Fibroblast of villous mesenchyme (primary cell): Measurements from ENCODE around the gene MDH1B.

DNA sequence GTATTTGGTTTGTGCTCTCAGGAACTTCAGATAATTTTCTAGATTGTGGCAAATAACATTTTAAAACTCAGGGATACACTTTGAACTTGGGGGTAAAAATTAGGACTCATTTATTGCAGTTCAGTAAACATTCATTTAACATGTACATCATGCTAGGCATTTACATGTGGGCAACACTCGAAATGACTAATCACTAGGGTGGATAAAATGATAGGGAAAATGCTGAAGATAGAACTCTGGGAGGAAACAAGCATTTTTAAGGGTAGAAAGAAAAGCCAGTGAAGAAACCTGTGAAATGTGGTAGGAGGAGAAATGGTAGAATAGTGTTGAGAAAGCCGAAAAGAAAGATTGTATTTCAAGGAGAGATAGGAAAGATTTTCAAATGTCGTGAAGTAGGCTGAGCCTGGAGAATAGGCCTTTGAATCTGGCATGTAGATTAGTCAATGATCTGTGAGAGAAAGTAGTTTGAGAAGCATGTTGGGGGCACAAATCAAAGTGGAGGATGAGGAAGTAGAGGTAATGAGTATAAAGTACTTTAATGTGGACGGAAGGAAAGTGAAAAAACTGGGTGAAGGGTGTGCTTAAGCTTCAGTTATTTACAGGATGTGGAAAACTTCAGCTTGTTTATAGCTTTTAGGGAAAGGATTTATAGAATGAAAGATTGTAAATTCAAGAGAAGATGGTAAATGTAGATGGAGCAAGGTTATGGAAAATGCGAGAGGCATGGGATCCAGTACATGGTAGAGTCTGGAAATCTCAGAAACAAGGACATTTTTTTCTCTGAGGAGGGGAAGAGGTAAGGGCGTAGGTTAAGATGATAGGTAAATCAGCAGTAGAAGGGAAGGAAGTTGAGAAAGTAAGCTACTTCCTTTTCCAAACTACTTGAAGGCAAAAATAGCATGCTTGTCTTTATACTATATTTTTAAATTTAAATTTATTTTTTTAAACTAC lies 8.1 kb downstream of the FAM117B start:
- CAGE, long polyA plus RNA = no peak

DNA sequence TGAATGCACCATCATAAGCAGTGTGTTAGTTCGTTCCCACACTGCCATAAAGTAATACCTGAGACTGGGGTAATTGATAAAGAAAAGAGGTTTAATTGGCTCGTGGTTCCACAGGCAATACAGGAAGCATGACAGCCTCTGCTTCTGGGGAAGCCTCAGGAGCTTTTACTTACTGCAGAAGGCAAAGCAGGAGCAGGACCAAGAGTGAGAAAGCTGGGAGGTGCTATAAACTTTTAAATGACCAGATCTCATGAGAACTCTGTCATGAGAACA lies 55.8 kb downstream of the NBEAL1 start:
- CAGE, long polyA plus RNA = no peak

DNA sequence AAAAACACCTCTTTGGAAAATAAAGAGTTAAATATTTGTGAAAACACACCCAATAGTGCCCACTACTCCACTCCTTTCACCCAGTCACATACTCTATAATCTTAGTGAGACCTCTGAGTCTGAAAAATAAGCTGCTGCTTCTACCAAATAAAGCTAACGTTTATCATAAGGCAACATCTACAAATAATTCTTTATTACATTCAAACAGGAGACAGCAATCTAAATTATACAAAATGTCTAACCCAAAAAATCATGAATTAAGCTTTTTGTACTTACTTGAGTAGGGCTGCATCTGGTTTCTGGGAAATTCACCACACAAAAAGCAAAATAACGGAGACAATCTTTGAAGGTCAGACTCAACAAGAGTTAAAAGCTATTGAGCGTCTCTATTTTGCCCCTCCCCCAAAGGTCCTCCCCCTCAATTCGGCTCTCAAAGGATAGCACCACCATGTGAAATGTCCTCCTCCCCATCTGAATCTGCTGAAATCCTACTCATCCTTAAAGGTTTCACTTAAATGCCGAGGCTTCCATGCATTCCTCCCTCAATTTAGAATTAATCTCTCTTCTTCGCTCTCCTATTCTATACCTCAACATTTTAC lies 1.9 kb downstream of the RAPH1 start:
- CAGE, long polyA plus RNA = no peak

DNA sequence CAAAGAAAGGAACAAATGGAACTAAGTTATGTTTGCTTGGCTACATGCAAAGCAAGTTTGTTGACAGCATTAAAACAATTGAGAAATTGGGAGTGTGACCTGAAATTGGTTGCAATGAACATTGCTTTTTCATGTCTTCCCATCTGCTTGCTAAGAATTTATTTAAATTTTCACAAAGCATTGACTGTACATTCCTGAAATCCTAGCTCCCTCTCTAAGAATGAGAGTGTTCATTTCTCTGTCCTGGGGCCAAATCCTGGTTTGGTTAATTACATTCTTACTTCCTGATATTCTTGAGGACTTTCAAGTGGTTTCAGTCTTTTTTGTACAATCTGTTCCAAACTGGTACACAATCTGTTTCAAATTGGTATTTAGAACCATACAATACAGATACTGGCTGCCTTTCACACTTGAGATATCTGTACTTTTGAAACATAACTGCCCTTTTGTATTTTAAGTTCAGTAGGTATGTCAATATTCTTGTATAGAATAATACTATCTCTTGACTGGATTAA lies 1.1 kb upstream of the RAPH1 start:
- CAGE, long polyA plus RNA = no peak

GRCh38 chr2:203636911-203637284 lies 69.5 kb upstream of the CD28 start:
- CAGE, long polyA plus RNA = no peak

GRCh38 chr2:203688627-203689194 lies 17.7 kb upstream of the CD28 start:
- CAGE, long polyA plus RNA = no peak

- CAGE, long polyA plus RNA = no peak
These were observed 55.9 kb upstream of the CTLA4 start for GRCh38 chr2:203811296-203812384.

- CAGE, long polyA plus RNA = no peak
These were observed 31.7 kb upstream of the CTLA4 start for GRCh38 chr2:203835766-203836344.

DNA sequence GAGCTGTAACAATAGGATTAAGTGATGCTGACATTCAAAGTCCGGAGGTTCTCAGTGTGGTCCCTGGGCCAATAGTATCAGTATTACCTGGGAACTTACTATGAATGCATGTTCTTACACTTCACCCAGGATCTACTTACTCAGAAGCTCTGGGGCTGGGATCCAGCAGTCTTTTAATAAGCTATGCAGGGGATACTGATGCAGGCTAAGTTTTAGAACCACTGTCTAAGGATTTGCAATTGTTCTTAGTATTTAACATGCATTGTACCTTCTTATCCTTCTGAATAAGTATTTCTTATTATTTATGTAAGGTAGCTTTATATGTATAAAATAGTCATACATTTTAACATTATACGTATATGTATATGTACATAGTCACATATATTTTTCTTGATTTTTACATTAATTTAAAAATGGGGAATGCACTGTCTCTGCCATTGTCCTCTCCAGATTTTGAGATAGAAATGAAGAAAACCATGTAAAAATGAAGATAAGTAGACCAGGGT lies 196.7 kb downstream of the PARD3B start:
- CAGE, long polyA plus RNA = no peak

GRCh38 chr2:204967671-204967988 lies 422.4 kb downstream of the PARD3B start:
- CAGE, long polyA plus RNA = no peak

- CAGE, long polyA plus RNA = no peak
These were observed 238.0 kb upstream of the NRP2 start for GRCh38 chr2:205444098-205444831.

DNA sequence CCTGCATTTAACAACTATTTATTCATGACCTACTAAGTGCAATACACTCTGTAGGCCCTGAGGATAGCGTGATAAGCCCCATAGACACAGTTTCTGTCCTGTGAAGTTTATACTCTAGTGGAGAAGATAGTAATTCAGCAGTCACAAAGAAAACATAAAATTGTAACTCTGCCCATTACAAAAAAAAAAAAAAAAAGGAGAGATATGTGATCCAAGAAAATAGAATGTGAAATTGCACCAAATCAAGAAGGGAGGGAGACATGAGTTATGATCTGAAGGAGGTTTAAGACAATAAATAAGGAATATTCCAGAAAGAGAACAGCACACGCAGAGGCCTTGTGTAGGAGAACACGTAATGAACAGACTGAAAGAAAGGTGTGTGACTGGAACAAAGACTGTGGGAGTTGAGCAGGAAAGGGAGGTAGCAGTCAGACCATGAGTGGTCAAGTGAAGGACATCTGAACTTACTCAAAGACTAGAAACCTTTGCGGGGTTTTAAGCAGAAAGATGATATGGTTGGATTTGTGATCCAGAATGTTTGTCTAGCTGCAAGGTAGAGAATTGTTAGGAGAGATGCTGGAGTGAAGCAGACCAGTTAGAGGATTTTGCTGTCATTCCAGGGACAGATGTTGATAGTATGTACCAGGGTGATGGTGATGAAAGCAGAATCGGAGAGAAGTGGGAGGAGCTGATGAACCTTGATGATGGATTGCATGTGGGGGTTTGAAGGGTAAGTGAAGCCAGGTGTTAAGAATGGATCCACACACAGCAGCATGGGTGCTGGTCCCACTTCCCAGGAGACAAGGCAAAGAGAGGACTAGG lies 116.4 kb upstream of the NRP2 start:
- CAGE, long polyA plus RNA = no peak

- CAGE, long polyA plus RNA = no peak
These were observed 65.9 kb upstream of the NRP2 start for GRCh38 chr2:205616431-205616793.

- CAGE, long polyA plus RNA = no peak
These were observed 22.2 kb downstream of the NRP2 start for GRCh38 chr2:205704533-205704921.

DNA sequence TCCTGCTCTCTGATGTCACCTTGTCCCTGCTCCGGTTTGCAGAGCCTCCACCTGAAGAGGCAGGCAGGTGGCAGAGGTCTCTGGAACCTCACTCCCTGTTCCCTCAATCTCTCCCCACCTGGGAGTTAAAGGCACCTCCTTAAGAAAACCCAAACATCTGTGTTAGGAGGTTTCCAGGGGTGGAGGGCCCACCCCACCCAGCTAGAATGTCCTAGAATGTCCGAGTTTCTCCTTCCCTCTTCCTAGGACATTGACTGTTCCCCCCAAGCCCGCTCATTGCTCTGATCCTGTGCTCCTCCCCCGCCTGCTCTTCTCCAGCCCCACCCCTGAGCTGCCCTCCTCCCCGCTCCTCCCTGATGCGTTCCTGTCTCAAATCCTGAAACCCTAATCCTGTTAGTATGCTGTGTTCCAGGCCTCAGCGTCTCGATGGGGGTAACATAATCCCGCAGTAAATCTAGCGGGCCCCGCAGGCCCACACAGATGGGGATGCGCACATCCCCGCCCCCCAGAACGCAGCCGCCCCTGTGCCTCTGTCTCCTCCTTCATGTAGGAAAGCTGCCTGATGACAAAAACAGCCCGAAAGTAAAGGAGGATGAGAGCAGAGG lies 51.3 kb downstream of the NRP2 start:
- CAGE, long polyA plus RNA = no peak

GRCh38 chr2:205997155-205998386 lies 88.4 kb downstream of the INO80D start:
- CAGE, long polyA plus RNA = no peak

GRCh38 chr2:206086654-206086991 lies 649 bp upstream of the INO80D start:
- CAGE, long polyA plus RNA = no peak

- CAGE, long polyA plus RNA = start-site peak on the plus strand at chr2:206765586-206765647, 507 and 456 reads in 2 replicates
These were observed at the start of gene MDH1B for GRCh38 chr2:206765027-206765722. TSS of gene MDH1B (minus strand) at chr2:206765328.

DNA sequence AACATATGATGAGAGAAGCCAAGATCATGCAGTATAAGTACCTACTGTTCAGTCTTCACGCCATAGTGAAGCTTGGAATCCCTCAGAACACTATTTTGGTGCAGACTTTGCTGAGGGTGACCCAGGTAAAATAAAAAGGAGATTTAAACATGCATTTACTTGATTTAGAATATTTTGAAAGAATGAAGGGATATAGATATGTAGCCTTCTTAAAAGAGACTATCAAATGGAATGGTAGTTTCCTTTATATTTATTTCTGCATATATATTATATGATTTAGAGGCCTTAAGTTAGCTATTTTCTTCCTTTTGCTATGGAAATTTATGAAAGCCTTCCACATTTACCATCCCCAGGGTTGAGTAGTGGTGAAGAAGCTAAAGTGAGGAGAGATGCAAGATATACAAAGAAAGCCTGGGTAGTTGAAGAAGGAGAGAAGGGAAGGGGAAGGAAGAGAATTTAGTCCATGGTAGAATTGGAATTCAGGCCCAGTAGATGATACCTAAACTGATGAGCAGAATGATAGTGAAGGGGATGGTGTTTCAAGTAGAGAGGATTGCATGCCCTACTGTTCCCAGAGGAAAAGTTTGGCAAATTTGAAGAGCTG lies 2.0 kb downstream of the FASTKD2 start:
- CAGE, long polyA plus RNA = no peak

GRCh38 chr2:206907924-206908210 lies 31.5 kb upstream of the CPO start:
- CAGE, long polyA plus RNA = no peak